ENCODE results near the genes EDA2R, NALF2 and GDPD2.

DNA sequence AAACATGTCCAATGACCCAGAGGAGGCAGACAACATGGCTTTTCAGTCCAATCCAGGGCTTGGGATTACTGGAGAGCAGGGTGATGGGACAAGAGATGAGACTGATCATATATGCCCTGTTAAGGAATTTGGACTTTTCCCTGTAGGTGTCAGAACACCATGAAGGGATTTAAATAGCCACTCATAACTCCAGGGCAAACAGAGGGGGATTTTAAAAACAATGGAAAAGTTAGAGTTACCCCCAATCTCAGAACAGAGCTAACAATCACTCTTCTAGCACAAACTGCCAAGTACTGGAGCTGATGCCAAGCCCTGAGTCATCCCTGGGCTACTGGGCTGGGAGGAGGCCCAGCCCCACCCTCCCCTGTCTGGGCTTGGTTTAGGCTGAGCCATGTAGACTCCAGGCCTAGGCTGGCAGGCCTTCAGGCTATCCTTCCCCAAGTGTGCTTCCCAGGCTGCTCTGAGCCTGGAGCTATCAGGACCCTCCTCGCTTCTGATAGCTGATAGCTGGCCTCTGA is 22.6 kb upstream of the MSN start:
- RRBS: no CpG with 5 or more reads among the region's 1 CpG

GRCh38 chrX:65678857-65679533 is 11.5 kb downstream of the MSN start:
- RRBS: no CpG with 5 or more reads among the region's 3 CpGs

DNA sequence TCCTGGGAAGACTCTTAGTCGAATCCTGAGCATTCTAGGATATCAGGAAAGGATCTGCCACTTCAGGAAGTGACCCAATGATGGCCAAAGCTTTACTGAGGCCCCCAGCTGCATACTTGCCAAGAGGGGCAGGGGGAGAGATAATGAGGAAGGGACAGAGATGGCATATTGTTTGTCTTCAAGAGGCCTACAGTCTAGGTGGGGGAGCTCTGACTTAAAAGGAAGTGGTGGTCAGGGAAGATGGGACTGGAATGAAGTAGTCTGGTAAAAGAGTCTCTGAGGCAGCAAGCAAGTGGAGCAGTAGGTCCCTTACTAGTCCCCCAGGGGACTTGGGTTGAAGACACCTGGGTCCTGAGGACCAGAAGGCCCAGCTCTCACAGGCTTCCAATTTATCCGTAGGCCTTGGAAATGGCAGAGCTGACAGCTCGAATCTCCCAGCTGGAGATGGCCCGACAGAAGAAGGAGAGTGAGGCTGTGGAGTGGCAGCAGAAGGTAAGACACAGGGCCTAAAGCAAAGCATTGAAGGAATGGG is 70.7 kb downstream of the MSN start:
- RRBS: no CpG with 5 or more reads among the region's 4 CpGs

DNA sequence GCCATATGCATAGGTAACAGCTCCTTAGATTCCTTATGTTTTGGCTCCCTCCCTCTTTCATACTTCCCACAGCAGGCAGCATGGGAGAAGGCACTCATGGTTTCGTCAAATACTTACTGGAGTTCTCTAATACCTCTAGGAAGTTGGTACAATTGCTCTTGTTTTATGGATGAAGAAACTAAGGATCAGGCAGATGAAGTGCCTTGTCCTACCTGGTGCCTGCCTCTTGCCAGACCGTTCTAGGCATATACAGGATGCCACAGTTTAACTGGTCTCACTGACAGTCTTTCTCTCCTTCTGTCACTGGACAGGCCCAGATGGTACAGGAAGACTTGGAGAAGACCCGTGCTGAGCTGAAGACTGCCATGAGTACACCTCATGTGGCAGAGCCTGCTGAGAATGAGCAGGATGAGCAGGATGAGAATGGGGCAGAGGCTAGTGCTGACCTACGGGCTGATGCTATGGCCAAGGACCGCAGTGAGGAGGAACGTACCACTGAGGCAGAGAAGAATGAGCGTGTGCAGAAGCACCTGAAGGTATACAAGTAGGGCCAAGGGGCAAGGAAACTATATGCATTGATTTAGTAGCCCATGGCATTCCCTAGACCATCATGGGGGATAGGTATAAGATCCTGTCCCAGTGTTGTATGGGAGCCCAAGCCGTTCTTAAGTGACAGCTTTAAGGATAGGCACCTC is 71.4 kb downstream of the MSN start:
- RRBS: no CpG with 5 or more reads among the region's 8 CpGs

GRCh38 chrX:65926136-65927112 is 113.5 kb downstream of the VSIG4 start:
- RRBS: no CpG with 5 or more reads among the region's 4 CpGs

DNA sequence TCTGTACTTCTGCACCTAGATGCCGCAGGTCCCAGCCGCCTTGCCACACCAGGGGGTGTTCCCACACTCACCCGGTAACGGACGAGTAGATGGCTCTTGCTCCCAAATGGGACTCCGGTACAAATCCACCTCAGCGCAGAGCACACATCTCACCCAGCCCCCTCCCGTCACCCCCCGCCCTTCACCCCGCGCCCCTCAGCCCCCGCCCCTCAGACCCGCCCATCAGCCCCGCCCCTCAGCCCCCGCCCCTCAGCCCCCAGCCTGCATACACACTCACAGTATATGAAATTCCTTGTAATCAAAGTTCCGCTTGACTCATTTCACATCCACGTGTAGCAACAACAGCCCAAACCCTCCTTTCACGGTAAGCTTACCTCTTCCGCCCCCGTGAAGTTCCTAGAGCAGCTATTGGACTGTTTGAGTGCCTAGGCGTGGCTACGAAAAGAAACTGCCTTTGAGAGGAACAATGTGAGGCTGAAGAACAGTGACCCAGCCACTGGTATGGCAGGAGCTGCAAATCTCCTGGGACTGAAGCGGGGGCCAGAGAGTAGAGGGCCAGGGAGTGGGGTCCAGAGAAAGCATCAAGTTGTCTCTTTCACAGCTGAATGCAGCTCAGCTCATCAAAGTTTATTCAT is at the start of gene EDA2R:
Gene EDA2R (minus strand): TSS at position 155 of the 635 bp plus-strand sequence.
- RRBS: 6% methylated on average over 3 of the region's 23 CpGs

- RRBS: no CpG with 5 or more reads among the region's 4 CpGs
Observed at GRCh38 chrX:68079062-68079849, 354.0 kb downstream of the OPHN1 start.

GRCh38 chrX:68536801-68537497 is 38.1 kb downstream of the YIPF6 start:
- RRBS: no CpG with 5 or more reads among the region's 3 CpGs

DNA sequence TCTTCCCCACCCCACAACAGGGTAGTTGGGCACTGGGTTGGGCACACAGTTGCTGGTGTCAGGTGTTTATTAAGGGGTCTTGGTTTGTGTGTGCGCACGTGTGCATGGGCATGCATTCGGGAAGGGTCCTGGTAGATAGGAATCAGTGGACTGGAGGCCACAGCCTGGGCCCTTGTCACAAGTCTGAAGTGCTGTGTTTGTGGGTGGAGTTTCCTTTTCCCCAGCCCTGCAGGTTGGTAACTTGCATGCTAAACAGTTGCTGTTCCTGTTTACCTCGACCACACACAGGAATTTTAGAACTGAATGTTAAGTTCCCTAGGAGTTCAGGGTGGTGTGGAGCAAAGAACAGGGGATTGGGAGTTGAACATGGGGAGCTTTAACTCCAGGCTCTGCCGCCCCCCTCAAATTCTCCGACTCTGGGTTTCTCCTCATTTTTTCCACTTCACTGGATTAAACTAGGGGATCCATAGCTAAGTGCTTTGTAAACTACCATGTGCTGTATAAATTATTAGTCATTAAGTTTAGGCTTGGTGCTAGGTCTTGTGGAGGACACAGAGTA is 48.9 kb downstream of the STARD8 start:
- RRBS: no CpG with 5 or more reads among the region's 6 CpGs

DNA sequence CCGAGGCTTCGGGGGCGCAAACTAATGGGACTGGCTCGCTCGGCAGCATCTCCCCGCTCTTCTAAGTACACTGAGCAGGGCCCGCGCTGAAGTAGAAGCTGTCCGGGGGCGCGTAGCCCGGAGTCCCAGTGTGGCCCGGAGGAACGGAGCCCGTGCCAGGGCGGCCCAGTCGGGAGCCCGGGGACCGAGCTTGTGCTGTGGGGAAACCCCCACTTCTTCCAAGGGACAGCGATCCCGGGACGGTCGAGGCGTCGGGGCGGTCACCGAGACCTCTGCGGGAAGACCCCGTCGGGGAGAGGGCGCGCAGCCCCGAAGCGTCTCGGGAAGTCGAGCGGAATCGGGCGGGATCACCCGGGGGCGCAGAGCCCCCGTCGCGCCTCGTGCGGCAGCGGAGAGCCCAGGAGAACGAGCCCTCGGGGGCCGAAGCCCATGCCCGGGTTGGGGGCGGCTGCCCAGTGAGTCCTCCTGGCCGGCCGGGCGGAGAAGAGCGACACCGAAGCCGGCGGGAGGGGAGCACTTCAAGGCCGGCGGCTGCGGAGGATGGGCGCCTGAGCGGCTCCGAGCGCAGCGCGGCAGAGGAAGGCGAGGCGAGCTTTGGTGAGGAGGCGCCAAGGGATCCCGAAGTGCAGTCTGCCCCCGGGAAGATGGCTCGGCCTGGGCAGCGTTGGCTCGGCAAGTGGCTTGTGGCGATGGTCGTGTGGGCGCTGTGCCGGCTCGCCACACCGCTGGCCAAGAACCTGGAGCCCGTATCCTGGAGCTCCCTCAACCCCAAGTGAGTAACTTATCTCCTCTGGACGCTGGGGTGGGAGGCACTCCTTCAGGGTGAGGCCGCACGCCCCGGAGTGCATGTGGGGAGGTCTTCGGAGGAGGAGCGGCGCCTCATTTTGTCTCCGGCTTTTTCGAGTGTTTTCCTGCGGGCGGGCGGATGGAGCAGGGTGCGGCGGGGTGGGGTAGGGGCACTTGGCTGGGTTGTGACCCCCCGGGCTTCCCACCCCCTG is 611 bp downstream of the EFNB1 start:
- RRBS: 2% methylated on average over 39 of the region's 98 CpGs

GRCh38 chrX:68840938-68841276 is 12.1 kb downstream of the EFNB1 start:
- RRBS: no CpG with 5 or more reads among the region's 4 CpGs

GRCh38 chrX:69504284-69505464 is at the start of gene NALF2:
NALF2 (plus strand) TSS chrX:69504326.
- RRBS: 2% methylated on average over 19 of the region's 155 CpGs

DNA sequence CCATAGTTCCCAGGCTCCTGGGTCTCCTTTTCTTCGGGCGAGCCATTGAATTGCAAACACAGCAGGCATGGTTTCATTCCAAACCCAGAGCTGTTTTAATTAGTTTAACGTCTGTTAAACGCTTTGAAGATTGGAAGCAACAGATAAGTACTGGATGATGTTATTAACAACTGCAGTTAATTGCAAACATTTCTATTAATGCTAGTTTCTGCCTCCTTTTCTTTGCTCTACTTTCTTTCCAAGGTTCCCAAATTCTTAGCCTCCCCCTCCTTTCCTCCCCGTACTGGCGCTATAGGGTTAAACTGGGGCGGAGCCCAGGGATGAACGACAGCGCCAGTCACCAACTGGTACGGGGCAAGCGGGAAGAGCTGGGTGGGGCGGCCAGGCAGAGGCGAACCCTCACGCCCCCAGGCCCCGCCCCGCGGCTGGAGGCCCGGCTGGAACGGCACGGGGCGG is 359 bp upstream of the EDA start:
- RRBS: 1% methylated on average over 4 of the region's 21 CpGs

- RRBS: no CpG with 5 or more reads among the region's 1 CpG
Observed at GRCh38 chrX:70135315-70135602, 2.0 kb downstream of the IGBP1 start.

DNA sequence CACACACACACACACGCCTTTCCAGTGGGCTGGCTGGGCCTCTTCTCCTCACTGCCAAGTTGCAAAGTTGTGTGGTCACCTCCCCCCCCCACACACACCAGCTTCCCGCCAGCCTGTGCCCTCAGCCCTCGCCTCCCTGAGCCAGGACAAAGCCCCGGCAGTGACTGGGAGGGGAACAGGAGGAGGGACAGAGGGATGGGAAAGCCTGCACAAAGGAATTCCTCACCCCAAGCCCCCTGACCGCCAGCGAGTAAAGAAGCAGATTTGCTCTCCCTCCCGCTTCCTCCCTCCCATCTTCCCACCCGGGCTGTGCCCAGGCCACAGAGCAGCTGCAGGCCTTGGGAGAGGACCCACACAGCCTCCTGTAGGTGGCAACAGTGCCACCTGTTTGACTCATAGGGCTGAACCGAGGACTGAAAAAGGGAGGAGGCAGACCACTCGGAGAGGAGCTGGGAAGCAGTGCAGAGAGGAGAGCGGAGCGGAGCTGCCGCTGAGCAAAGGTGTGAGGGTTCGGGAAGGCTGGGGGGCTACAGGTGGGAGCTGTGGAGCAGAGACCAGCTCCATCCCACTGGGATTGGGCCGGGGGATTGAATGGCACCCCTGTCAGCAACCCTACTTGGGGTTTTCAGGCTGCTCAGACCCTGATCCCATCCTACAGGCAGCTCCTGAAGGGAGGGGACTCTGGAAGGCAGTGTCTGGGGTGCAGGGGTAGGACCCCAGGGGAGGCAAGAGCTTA is at the start of gene GDPD2:
Gene GDPD2 (plus strand): TSS at position 432 of the 736 bp plus-strand sequence.
- RRBS: no CpG with 5 or more reads among the region's 15 CpGs

DNA sequence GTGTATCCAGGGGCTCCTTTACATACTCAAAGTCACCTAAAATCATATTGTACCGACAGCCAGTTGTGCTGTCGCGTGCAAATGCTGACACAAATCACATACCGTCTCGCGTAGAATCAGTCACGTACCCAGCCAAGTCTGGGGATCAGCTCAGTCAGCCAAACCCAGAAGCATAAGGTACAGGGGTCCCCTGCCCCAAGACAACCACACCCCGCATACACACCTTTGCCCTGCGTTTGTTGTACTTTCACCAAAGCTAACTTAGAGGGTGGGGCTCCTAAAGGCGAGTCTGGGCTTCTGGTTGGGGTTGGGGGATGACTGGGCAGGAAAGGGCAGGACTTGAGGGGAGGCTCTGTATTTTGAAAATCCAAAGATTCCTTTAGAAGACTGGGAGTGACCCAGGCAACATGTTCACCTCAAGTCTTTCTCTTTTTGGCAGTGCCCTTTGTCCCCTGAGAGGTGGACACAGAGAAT is 845 bp downstream of the GDPD2 start:
- RRBS: no CpG with 5 or more reads among the region's 10 CpGs

DNA sequence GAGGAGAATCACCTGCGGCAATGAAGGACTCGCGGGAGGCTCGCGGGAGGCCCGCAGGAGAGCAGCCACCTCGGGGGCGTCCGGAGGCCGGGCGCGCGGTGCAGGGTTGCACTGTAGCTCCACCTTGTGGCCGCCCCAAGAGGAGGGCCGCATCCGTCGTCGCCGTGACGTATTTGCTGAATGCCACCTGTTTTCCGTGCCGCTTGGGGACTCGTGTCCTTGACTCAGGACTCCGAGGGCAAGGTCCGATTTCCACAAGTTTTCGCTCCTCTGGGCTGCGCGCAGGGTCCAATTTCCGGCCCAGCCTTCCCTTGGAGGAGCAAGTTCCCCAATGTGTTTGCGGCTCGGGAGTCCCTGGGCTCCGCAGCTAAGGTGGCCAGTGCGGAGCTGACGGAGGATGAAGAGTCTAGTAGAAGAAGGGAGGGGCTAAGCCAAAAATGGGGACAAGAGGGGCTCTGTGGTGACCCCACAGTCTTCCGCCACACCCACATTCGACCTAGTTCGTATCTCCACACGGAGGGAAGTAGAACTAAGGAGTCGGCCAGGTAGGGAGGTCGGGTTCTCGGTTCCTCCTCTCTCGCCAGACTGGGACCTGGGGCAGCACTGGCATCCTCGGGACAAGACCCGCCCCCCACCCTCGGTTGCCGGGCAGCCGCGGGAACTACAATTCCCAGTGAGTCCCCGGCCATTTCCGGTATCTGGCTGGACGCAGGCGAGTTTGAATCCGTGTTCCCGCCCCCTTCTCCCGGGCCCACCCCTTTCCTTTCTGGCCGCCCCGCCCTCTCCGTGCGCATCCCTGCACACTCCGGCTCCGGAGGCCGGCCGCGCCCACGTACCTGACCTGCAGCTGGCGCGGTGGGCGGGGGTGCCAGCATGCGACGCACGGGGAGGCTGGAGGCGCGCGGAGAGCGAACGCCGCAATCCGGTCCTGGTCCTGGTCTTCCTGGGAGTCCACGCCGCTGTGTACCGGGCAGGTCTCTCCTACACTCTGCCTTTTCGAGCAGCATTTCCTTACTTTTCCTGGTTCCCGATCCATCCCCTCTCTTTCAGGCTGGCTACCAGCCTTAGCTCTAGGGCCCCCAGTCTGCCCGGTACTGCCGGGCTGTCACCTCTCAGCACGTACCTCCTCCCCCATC is 10.4 kb upstream of the DLG3 start:
- RRBS: 2% methylated on average over 17 of the region's 86 CpGs

DNA sequence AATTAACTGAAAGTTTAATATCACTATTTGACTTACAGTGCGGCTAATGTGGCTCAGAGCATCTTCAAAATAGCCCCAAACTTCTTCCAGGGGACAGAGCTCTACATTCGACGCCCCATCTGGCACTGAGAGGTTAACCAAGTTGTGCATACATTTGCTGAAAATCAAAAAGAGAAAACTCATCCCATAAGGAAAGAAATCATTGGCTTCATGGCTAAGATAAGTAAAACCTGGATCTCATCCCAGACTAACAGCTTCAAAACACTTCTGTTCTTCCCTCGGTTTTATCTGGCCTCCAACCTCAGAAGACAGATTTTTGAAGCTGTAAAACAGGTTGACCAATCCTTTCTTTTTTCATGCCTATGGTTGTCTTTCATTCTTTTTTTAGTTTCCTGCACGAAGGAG is 107.5 kb downstream of the DLG3 start:
- RRBS: no CpG with 5 or more reads among the region's 5 CpGs

GRCh38 chrX:70930302-70930841 is 524 bp downstream of the SLC7A3 start:
- RRBS: no CpG with 5 or more reads among the region's 14 CpGs

DNA sequence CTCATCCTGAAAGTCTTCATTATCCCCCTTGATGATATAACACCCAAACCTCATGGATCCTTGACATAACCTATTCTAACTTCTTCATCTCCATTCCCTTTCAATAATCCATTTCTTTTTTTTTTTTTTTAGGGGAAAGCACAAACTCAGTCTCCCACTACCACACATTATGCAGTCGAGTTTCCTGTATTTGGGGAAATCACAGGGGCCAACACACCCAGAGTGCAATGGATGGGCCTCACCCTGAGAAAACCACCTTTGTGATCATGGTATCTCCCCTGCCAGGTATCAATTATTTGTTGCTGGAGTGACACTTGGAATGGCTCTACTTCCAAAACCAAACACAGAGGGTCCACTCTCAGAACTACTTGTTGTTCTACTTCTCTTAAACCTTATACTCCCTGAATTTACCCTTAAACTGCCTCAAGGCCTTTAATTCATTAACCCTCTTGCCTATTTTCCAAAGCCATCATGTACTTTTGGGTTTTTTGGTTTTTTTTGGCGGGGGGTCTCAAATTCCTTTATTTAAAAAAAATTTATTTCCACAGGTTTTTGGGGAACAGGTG is 47.9 kb downstream of the SNX12 start:
- RRBS: no CpG with 5 or more reads among the region's 2 CpGs

Data from HCT116 (cell line).